Omental fat pad (tissue), 4 donors: ENCODE data around the genes C17orf50, MYO19 and TBC1D3C.

DNA sequence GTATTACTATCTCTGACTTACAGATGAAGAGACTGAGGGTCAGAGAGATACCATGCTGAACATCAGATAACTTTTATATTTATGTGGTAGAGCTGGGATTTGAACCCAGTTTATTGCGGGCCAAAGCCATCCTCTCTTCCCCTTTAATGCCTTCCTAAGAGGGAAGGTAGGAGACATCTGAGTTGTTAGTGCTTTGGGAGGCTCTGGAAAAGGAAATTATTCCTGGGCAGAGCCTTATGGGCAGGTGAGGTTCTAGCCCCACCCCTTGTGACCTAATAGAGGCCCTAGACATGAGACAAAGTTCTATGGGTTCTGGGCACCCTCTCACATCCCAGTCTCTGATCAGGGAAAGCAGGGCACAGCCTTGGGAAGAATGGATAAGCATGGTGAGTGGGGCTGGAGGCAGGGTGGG lies at the start of gene C17orf50:
Gene C17orf50 (plus strand): TSS at position 319 of the 412 bp plus-strand sequence.
- PRO-cap: no peak
- RAMPAGE, long total RNA, 4 experiments: no peak in any of the 4 experiments

- PRO-cap: no peak
- RAMPAGE, long total RNA, 4 experiments: no peak in any of the 4 experiments
Observed at GRCh38 chr17:35786798-35787611, 8.4 kb downstream of the MMP28 start.

- PRO-cap: no peak
- RAMPAGE, long total RNA, 4 experiments: start-site peak on the plus strand in 1 of 4 experiments, at chr17:35844621-35844711 at its widest, 22 reads per replicate
Observed at GRCh38 chr17:35843836-35845107, 24.4 kb downstream of the HEATR9 start.

- PRO-cap: no peak
- RAMPAGE, long total RNA, 4 experiments: no peak in any of the 4 experiments
Observed at GRCh38 chr17:35981826-35982178, 505 bp upstream of the CCL16 start.

- PRO-cap: no peak
- RAMPAGE, long total RNA, 4 experiments: start-site peak on the plus strand in 3 of 4 experiments, at chr17:36534972-36535034 at its widest, 5 to 208 reads per replicate; start-site peak on the minus strand in 2 of 4 experiments, at chr17:36534797-36534888 at its widest, 25 to 102 reads per replicate
Observed at GRCh38 chr17:36534408-36535314, at the start of gene MYO19. Gene MYO19 (minus strand): TSS chr17:36534868.

DNA sequence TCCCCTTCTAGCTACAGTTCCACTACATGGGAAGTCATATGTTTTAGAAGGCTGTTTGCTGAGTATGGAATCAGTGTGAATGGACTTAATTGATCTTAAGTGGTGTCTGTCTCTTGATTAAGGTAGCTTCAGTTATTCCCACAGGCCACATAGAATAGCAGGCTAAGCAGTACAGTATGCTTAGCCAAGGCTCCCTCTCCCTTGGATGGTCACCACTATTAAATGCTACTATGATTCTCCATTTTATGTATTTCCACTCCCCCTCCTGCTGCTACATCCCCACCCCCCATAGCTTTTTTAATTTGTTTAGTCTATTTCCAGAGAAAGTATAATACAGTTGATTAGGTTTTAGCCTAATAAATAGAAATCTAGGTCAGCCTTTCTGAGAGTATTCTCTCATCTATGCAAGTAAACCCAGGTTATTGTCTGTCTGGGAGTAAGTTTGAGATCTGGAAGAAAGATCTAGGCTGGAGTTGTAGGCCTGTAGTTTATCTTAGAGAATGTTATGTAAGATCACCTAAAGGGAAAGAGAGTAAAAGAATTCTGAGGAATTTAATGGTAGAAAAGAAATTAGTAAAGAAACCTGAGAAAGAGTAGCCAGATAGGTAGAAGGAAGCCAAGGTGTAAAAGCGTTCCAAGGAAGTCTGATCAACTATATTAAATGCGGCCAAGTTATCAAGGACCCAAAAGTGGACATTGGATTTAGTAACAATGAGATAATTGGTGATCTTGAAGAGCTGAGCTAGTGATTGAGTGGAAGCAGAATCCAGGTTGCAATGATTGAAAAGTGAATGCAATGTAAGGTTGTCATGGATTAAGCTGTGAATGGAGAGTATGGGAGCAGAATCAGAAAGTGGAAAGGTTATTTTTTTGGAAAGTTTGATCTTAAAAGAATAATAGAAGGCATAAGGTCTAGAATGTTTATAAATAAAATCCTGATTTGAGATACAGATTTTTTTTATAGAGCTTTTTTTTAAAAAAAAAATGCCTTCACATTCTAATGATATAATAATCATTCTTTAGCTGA lies 20.1 kb downstream of the GGNBP2 start:
- PRO-cap: no peak
- RAMPAGE, long total RNA, 4 experiments: no peak in any of the 4 experiments

DNA sequence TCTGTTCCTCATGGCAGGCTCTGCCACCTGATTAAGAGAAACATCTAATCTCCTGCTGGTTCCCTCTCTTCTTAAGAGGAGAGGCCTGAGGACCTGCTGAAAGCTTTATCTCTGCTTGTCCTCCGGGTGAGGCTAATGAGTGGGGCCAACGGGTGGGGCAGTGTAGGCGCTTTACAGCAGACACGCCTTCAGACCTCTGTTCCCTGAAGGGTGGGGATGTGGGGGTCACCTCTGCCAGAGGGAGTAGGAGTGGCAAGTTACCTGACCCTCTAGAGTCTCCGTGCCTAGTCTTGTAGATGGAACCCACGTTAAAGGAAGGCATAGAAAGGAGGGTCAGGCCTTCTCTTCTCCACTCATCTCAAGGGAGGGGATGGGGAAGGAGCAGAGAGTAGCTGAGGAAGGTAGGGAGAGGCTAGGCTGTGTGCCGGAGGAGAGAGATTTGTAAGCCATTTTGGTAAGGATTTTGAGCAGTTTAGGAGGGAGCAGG lies 4.1 kb upstream of the MRM1 start:
- PRO-cap: no peak
- RAMPAGE, long total RNA, 4 experiments: no peak in any of the 4 experiments

- PRO-cap: no peak
- RAMPAGE, long total RNA, 4 experiments: start-site peak on the plus strand in 1 of 4 experiments, at chr17:36657669-36657932 at its widest, 8 reads per replicate
Observed at GRCh38 chr17:36657384-36658603, 56.4 kb downstream of the MRM1 start.

- PRO-cap: no peak
- RAMPAGE, long total RNA, 4 experiments: no peak in any of the 4 experiments
Observed at GRCh38 chr17:36721987-36723194, 121.0 kb downstream of the MRM1 start.

DNA sequence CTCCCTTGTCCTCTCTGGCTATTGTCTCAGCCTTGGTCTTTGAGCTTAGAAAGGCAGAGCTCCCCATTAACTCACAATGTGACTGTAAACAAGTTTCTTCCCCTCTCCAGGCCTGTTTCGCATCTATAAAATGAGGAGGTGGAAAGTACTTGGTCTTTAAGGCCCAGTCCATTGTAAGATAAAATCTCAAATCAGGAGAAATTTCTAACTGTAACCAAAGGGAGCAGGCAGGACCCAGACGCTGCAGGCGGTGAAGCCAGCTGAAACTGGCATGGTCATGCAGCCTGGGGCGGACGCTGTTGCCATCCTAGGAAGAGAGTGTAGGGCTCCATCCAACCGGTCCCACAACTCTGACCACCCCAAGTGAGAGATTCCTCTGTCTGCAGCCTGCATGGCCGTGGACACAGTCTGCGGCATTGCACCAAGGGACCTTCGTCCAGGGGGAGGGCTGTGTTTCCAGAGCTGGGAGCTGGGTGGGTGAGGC lies 17.4 kb upstream of the LHX1 start:
- PRO-cap: no peak
- RAMPAGE, long total RNA, 4 experiments: no peak in any of the 4 experiments

- PRO-cap: no peak
- RAMPAGE, long total RNA, 4 experiments: no peak in any of the 4 experiments
Observed at GRCh38 chr17:36933614-36934771, 3.3 kb upstream of the LHX1 start.

DNA sequence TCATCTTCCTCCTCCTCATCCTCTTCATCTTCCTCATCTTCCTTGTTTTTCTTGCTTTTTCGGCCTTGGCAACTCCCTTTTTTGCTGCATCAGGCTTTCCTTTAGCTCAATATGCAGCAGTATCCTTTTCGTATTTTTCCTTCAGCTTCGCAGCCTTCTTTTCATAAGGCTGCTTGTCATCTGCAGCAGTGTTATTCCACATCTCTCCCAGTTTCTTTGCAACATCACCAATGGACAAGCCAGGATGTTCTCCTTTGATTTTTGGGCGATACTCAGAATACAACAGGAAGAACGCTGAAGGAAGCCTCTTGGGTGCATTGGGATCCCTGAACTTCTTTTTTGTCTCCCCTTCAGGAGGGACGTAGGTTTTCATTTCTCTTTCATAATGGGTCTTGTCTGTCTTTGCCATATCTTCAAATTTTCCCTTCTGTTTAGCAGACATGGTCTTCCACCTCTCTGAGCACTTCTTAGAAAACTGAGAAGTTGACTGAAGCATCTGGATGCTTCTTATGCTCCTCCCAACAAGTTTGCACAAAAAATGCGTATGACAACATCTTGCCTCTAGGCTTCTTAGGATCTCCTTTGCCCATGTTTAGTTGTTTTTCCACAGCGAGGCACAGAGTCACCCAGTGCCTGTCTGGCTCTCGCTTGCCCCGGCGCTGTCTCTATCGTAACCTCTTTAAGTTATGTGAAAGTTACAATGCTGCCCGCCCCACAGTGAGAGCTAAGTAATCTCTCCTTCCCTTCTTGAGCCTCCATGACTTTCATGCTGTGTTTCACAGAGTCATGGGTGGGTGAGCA lies 195.1 kb downstream of the AATF start:
- PRO-cap: no peak
- RAMPAGE, long total RNA, 4 experiments: no peak in any of the 4 experiments

GRCh38 chr17:37299351-37300225 lies 76.2 kb upstream of the C17orf78 start:
- PRO-cap: no peak
- RAMPAGE, long total RNA, 4 experiments: no peak in any of the 4 experiments

DNA sequence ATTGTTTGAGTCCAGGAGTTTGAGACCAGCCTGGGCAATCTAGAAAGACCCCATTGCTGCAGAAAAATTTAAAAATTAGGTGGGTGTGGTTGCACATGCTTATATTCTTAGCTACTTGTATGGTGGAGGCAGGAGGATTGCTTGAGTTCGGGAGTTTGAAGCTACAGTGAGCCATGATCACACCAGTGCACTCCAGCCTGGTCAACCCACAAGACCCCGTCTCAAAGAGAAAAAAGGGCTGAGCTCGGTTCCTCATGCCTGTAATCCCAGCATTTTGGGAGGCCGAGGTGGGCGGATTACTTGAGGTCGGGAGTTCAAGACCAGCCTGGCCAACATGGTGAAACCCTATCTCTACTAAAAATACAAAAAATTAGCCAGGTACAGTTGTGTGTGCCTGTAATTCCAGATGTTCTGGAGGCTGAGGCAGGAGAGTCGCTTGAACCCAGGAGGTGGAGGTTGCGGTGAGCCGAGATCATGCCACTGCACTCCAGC lies 26.8 kb downstream of the TADA2A start:
- PRO-cap: no peak
- RAMPAGE, long total RNA, 4 experiments: no peak in any of the 4 experiments

GRCh38 chr17:37745152-37745788 lies 411 bp upstream of the HNF1B start:
- PRO-cap: no peak
- RAMPAGE, long total RNA, 4 experiments: no peak in any of the 4 experiments

- PRO-cap: no peak
- RAMPAGE, long total RNA, 4 experiments: no peak in any of the 4 experiments
Observed at GRCh38 chr17:37766965-37767286, 22.1 kb upstream of the HNF1B start.

- PRO-cap: no peak
- RAMPAGE, long total RNA, 4 experiments: no peak in any of the 4 experiments
Observed at GRCh38 chr17:38068507-38068877, at the start of gene TBC1D3C. Gene TBC1D3C (minus strand): TSS chr17:38068634.

DNA sequence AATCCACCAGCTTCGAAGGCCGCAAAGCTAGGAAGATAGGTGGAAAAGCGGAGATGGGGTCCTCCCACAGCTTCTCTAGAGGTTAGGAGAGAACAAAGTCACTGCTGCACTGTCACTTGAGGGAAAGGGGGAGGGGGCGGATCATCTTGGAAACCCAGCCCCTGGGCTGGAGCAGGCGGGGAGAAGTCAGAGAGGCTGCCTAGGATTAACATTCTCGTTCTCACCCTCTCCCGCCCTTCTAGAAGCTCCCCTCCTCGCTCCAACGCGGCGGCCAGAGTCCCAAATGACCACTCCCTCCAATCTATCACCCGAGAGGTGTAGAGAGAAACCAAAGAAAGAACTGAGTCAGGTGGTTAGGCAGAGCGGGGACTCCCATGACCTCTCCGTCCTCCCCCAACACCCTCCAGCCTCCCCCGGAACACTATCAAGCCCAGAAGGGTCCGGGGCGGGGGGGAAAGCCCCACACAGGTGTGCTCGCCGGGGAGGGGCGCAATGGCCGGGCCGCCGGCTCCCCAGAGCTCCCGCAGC lies 40.8 kb upstream of the MRPL45 start:
- PRO-cap: no peak
- RAMPAGE, long total RNA, 4 experiments: no peak in any of the 4 experiments

GRCh38 chr17:38415315-38416108 lies 12.8 kb upstream of the ARHGAP23 start:
- PRO-cap: no peak
- RAMPAGE, long total RNA, 4 experiments: no peak in any of the 4 experiments

- PRO-cap: no peak
- RAMPAGE, long total RNA, 4 experiments: no peak in any of the 4 experiments
Observed at GRCh38 chr17:38454524-38455170, 26.4 kb downstream of the ARHGAP23 start.